Peyer's patch (tissue), 4 donors: ENCODE data around the genes SPACA4, IZUMO1, FTL and NTF4.

DNA sequence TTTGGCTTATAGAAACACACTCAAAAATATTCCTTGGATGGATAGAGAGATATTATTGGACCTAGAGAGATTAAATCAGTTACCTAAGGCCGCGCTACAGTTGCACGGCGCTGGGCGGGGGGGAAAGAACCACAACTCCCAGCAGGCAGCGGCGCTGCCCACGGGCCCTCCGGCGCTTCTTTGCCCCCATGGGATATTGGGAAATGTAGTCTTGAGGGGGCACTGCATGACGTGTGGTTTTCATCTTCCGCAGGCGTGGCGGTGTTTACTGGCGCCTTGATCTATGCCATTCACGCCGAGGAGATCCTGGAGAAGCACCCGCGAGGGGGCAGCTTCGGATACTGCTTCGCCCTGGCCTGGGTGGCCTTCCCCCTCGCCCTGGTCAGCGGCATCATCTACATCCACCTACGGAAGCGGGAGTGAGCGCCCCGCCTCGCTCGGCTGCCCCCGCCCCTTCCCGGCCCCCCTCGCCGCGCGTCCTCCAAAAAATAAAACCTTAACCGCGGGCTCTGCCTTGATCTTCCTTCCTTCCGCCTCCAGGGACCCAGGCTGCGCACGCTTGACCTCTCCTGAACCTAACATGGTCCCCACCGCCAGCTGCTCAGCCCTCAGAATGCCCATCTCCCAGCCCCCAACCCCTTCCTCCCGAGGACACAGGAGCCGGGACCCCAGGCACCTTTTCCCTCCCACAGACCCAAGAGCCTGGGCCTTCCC lies 4.9 kb downstream of the EMP3 start:
- PRO-cap, result unidirectional peak, plus-strand start at position 243 of the sequence; unidirectional peak, plus-strand start at position 293 of the sequence; bidirectional peak, plus-strand start at position 517 of the sequence, minus-strand start at position 381 of the sequence
- RAMPAGE, long total RNA, 4 experiments, result no peak in any of the 4 experiments

DNA sequence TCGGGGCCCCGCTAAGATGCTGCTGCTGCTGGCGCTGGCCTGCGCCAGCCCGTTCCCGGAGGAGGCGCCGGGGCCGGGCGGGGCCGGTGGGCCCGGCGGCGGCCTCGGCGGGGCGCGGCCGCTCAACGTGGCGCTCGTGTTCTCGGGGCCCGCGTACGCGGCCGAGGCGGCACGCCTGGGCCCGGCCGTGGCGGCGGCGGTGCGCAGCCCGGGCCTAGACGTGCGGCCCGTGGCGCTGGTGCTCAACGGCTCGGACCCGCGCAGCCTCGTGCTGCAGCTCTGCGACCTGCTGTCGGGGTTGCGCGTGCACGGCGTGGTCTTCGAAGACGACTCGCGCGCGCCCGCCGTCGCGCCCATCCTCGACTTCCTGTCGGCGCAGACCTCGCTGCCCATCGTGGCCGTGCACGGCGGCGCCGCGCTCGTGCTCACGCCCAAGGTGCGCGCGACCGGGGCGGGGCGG lies 5.0 kb downstream of the GRIN2D start:
- PRO-cap, result unidirectional peak, minus-strand start at position 294 of the sequence; bidirectional peak, plus-strand start outside the sequence, minus-strand start at position 394 of the sequence
- RAMPAGE, long total RNA, 4 experiments, result no peak in any of the 4 experiments

DNA sequence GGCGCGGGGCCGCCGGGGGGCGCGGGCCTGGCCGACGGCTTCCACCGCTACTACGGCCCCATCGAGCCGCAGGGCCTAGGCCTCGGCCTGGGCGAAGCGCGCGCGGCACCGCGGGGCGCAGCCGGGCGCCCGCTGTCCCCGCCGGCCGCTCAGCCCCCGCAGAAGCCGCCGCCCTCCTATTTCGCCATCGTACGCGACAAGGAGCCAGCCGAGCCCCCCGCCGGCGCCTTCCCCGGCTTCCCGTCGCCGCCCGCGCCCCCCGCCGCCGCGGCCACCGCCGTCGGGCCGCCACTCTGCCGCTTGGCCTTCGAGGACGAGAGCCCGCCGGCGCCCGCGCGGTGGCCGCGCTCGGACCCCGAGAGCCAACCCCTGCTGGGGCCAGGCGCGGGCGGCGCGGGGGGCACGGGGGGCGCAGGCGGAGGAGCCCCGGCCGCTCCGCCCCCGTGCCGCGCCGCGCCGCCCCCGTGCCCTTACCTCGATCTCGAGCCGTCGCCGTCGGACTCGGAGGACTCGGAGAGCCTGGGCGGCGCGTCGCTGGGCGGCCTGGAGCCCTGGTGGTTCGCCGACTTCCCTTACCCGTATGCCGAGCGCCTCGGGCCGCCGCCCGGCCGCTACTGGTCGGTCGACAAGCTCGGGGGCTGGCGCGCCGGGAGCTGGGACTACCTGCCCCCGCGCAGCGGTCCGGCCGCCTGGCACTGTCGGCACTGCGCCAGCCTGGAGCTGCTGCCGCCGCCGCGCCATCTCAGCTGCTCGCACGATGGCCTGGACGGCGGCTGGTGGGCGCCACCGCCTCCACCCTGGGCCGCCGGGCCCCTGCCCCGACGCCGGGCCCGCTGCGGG lies 2.8 kb upstream of the GRWD1 start:
- PRO-cap, result no peak
- RAMPAGE, long total RNA, 4 experiments, result no peak in any of the 4 experiments

DNA sequence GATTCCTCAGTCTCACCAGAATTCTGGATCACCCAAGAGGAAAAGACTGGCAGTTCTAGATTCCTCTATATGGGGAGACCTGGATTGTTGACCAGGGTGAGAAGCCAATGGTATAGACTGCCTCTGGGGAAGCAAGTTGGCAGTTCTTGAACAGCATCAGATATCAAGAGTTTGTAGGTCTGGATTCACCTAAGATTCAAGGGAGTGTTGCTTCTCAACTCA lies 4.3 kb upstream of the CYTH2 start:
- PRO-cap, result no peak
- RAMPAGE, long total RNA, 4 experiments, result no peak in any of the 4 experiments

- PRO-cap, result no peak
- RAMPAGE, long total RNA, 4 experiments, result no peak in any of the 4 experiments
Observed at GRCh38 chr19:48479298-48479843, 10.2 kb downstream of the CYTH2 start.

DNA sequence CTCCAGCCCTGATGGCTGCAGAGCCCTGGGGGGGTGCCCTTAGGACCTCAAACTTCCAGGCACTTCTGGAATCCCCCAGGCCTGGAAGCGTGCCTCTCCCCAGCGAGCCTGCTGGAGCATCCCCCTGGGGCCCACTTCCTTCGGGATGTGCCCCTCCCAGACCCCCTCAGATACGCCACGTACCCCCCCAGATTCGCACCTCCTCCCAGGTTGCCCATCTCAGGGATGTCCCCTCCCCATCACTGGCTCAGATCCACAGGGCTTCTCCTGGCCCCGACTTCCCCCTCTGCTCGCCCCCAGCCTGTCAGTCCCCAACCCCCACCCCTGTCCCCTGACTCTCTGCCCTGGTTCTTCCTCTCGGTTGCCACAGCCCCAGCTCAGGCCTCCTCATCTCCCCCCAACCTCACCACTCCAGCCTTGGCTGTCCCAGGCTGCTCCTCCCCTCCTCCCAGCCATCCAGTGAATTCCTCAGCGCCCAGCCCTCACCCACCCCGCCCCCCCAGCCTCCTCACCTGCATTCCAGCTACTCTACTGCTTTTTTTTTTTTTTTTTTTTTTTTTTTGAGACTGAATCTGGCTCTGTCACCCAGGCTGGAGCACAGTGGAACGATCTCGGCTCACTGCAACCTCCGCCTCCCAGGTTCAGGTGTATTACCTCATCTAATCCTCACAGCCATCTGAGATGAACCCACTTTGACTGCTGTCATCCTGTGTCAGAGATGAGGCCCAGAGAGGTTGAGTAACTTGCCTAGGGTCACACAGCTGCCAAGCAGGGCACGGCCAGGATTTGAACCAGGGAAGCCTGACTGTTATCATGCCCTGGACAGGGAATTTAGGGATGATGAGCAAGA lies 2.4 kb downstream of the SULT2B1 start:
- PRO-cap, result no peak
- RAMPAGE, long total RNA, 4 experiments, result no peak in any of the 4 experiments

DNA sequence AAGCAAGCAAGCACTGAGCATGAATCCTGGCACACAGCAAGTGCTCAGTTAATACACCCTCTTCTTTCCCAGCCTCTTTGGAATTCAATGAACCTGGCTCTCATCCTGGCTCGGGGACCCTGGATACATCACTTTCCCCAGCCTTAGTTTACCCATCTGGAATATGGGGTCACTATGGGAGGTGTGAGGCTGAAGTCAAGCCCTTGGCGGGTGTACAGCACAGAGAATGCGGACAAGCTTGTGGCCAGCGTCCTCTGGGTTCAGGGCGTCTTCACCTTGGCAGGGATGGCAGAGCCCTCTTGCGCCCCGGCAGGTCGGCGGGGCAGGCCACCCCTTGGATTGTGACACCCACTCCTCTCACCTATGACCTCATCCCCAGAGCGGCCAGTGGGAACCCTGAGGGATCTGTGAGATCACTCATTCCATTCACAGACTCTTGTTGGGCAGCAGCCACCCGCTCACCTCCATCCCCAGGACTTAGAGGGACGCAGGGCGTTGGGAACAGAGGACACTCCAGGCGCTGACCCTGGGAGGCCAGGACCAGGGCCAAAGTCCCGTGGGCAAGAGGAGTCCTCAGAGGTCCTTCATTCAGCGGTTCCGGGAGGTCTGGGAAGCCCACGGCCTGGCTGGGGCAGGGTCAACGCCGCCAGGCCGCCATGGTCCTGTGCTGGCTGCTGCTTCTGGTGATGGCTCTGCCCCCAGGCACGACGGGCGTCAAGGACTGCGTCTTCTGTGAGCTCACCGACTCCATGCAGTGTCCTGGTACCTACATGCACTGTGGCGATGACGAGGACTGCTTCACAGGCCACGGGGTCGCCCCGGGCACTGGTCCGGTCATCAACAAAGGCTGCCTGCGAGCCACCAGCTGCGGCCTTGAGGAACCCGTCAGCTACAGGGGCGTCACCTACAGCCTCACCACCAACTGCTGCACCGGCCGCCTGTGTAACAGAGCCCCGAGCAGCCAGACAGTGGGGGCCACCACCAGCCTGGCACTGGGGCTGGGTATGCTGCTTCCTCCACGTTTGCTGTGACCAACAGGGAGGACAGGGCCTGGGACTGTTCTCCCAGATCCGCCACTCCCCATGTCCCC lies at the start of gene SPACA4:
Gene SPACA4 (plus strand): TSS at position 420 of the 1,090 bp plus-strand sequence.
- PRO-cap, result no peak
- RAMPAGE, long total RNA, 4 experiments, result no peak in any of the 4 experiments

- PRO-cap, result no peak
- RAMPAGE, long total RNA, 4 experiments, result no peak in any of the 4 experiments
Observed at GRCh38 chr19:48628424-48629465, 8.4 kb downstream of the DBP start.

DNA sequence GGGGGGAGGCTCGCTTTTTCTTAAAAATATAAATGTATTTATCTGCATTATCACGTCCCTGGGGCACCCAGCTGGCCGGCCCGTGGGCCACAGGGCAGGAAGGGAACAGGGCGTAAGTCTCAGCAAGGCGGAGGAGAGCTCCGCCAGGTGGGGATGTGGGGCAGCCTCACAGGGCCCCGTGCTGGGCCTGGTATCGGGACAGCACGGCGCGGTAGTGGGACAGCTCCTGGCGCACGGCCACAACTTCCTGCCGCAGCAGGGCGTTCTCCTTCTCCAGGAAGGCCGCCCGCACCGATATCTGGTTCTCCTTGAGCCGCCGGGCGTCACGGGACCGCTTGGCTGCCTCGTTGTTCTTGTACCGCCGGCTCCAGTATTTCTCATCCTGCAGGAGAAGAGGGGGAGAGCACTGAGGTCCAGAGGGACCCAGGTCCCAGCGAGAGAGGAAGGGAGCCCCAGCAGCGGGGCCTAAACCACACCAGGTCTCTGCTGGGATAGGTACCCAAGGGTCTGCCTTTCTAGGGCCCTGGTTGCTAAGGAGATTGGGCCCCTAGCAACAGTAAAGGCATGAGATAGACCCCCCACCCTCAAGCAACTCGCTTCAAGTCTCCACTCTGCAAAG lies 6.4 kb downstream of the DBP start:
- PRO-cap, result bidirectional peak, plus-strand start at position 380 of the sequence, minus-strand start at position 213 of the sequence
- RAMPAGE, long total RNA, 4 experiments, result no peak in any of the 4 experiments

DNA sequence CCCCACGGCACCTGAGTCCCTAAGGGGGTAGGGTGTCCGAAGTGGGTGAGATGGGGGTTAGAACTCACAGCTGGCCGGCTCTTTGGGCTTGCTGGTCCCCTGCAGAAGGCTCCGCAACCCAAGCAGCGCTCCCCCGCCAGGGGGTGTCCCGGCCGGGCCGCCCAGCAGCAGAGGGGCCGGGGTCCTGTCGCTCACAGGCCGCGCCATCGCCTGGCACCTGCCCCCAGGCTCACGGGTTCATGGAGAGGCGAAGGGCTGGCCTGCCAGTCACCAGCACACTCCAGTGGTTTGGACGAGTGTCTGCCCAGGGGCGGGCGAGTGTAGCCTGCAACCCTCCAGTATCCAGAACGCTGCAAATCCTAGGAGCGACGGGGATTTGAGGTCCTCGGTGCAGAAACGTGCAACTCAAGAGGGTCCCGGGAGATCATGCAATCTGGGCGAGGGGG lies 368 bp downstream of the DBP start:
- PRO-cap, result bidirectional peak, plus-strand start at position 286 of the sequence, minus-strand start at position 241 of the sequence; unidirectional peak, minus-strand start at position 294 of the sequence; unidirectional peak, minus-strand start at position 352 of the sequence
- RAMPAGE, long total RNA, 4 experiments, result no peak in any of the 4 experiments

- PRO-cap, result no peak
- RAMPAGE, long total RNA, 4 experiments, result no peak in any of the 4 experiments
Observed at GRCh38 chr19:48649701-48649911, 3.6 kb upstream of the CA11 start.

- PRO-cap, result no peak
- RAMPAGE, long total RNA, 4 experiments, result no peak in any of the 4 experiments
Observed at GRCh38 chr19:48716527-48717409, 2.8 kb downstream of the MAMSTR start.

- PRO-cap, result bidirectional peak, plus-strand start at chr19:48747038, minus-strand start at chr19:48746878
- RAMPAGE, long total RNA, 4 experiments, result no peak in any of the 4 experiments
Observed at GRCh38 chr19:48746481-48747552, at the start of gene IZUMO1. TSS of gene IZUMO1 (minus strand) at chr19:48746909.

- PRO-cap, result no peak
- RAMPAGE, long total RNA, 4 experiments, result no peak in any of the 4 experiments
Observed at GRCh38 chr19:48891484-48892455, 6.8 kb downstream of the TULP2 start.

DNA sequence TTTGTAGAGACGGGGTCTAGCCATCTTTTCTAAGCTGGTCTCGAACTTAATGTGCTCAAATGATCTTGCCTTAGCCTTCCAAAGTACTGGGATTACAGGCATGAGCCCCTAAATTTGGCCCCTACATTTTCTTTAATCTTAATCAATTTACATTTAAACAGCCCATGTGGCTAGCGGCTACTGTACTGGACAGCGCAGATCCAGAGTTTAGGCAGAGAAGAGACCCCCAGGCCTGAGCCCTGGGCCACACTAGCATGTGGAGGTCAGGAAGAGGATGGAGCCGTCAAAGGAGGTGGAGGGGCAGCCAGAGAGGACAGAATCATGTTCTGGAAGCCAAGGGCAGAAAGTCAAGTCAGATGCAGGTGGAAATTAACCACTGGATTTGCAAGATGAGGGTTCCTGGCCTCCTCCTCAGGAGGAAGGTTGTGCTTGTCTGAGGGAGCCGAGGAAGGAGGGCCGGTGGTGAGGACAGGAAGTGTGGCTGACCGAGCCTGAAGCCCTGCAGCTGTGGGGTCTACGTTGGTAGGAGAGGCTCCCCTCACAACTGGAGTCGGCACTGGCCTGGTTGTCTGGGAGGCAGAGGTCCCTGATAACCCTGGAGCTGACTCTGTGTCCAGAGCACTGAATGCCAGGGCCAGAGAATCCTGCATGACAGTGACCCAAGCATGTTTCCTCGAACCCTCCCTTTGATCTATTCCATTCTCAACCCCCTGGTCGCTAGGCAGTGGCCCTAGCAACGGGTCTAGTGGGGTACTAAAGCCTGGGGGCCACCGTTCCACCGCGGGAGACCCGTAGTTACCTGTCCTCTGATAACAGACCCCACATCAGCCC lies 15.5 kb upstream of the DHDH start:
- PRO-cap, result no peak
- RAMPAGE, long total RNA, 4 experiments, result no peak in any of the 4 experiments

- PRO-cap, result bidirectional peak, plus-strand start at chr19:48965309, minus-strand start at chr19:48965146
- RAMPAGE, long total RNA, 4 experiments, result start-site peak on the plus strand in 2 of 4 experiments, at chr19:48965308-48965584 at its widest, 20 to 16,174 reads per replicate
Observed at GRCh38 chr19:48964652-48965518, at the start of gene FTL. TSS of gene FTL (plus strand) at chr19:48965309.

GRCh38 chr19:48969322-48969598 lies 4.2 kb downstream of the FTL start:
- PRO-cap, result no peak
- RAMPAGE, long total RNA, 4 experiments, result no peak in any of the 4 experiments

DNA sequence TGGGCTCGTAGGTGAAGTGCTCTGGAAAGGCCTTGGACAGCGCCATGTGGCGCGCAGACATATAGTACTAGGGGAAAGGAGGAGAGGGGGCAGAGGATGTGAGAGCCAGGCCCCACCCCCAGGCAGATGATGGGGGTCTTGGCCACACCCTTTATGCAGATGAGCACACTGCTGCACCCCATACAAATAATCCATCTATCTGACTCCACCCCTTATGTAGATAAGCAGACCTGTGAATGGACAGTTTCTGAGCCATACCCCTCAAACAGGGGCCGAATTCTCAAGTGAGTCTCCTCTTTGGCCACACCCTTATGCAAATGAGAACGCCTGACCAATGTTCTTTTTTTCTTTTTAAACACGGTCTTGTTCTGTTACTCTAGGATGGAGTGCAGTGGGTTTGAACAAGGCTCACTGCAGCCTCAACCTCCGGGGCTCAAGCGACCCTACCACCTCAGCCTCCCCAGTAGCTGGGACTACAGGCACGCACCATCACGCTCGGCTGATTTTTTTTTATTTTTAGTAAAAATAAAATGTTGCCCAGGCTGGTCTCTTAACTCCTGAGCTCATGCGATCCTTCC lies 4.8 kb downstream of the FTL start:
- PRO-cap, result no peak
- RAMPAGE, long total RNA, 4 experiments, result no peak in any of the 4 experiments

- PRO-cap, result no peak
- RAMPAGE, long total RNA, 4 experiments, result start-site peak on the minus strand in 1 of 4 experiments, at chr19:48991208-48991499 at its widest, 10 reads per replicate
Observed at GRCh38 chr19:48990986-48991627, 2.0 kb downstream of the GYS1 start.

DNA sequence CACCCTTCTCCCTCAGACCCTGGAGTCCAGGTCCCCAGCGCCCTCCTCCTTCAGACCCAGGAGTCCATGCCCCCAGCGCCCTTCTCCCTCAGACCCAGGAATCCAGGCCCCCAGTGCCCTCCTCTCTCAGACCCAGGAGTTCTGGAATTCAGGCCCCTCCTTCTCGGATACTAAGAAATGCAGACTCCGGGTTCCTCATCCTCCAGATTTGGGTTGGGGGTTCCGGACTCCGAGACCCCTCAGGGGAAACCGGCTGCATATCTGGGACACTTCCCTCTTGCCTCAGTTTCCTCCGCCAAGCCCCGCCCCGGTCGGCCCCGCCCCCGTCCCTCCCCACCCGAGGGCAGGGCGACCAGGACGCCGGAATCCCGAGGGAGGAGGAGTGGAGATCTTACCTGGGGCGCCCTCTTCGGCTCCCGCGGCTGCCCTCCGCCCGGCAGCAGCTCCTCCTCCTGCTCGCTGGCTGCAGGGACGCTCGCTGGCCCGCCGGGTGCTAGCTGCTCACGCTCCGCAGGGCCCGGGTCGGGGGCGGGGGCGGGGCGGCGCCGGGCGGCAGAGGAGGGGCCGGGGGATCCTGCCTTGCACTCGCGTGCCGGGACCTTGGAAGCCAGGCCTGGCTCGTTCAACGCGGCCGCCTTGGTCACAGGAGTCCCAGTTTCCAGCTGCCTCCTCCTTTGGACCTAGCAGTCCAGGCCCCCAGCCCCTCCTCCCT lies at the start of gene NTF4:
Gene NTF4 (minus strand): TSS at position 263 of the 712 bp plus-strand sequence.
- PRO-cap, result no peak
- RAMPAGE, long total RNA, 4 experiments, result no peak in any of the 4 experiments